Urinary bladder (tissue), 3 donors: ENCODE data around the genes PPP1R14D, DLL4 and CHAC1.

- PRO-cap, result no peak
- RAMPAGE, long total RNA, result no peak
These were observed 15.3 kb downstream of the CCDC32 start for GRCh38 chr15:40549165-40550384.

GRCh38 chr15:40649932-40650428 lies 45.0 kb upstream of the RAD51 start:
- PRO-cap, result no peak
- RAMPAGE, long total RNA, result no peak

GRCh38 chr15:40828536-40829536 lies at the start of gene PPP1R14D:
Gene PPP1R14D, minus strand, starts transcription at chr15:40828708.
- PRO-cap, result no peak
- RAMPAGE, long total RNA, result no peak

GRCh38 chr15:40856714-40857606 lies 13.1 kb downstream of the SPINT1 start:
- PRO-cap, result no peak
- RAMPAGE, long total RNA, result no peak

DNA sequence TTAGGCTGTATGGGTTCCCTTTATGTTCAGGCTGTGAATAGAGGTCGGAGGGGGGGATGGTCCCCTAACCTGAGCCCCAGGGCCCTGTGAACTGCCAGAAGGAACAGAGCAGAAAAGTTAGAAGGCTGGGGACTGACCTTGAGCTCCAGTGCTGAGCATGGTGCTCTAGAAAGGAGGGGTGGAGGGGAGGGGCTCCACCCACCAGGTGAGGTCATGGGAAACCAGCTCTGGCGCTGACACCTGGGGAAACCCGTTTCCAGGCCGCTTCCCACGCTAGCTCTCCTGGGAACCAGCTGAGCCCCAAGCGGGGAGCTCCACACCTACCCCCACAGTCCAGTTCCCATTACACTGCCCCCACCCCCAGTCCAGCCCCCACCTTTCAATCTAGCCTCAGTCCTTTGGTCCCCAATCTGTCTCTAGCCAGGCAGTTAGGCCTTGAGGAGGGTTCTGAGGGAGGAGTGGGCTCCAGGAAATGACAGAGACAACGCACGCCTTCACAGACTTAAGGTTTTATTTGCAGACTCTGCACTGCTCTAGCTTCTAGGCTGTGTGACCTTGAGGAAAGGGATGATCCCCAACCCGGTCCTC lies 2.2 kb downstream of the RHOV start:
- PRO-cap, result no peak
- RAMPAGE, long total RNA, result no peak

GRCh38 chr15:40904594-40905142 lies 10.4 kb downstream of the VPS18 start:
- PRO-cap, result no peak
- RAMPAGE, long total RNA, result no peak

DNA sequence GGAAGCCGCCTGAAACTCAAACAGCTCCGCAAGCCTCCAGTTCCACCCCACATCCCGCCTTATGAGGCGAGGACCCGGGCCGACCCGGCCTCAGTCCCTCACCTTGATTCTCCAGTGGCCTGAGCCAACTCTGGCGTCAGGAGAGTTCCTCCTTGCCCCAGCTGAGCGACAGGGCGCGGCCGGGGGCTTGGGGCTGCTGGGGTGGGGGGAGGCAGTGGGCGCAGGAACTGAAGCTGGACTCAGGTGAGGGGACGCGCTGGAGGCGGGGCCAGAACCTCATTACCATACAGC lies 971 bp upstream of the DLL4 start:
- PRO-cap, result no peak
- RAMPAGE, long total RNA, result no peak

DNA sequence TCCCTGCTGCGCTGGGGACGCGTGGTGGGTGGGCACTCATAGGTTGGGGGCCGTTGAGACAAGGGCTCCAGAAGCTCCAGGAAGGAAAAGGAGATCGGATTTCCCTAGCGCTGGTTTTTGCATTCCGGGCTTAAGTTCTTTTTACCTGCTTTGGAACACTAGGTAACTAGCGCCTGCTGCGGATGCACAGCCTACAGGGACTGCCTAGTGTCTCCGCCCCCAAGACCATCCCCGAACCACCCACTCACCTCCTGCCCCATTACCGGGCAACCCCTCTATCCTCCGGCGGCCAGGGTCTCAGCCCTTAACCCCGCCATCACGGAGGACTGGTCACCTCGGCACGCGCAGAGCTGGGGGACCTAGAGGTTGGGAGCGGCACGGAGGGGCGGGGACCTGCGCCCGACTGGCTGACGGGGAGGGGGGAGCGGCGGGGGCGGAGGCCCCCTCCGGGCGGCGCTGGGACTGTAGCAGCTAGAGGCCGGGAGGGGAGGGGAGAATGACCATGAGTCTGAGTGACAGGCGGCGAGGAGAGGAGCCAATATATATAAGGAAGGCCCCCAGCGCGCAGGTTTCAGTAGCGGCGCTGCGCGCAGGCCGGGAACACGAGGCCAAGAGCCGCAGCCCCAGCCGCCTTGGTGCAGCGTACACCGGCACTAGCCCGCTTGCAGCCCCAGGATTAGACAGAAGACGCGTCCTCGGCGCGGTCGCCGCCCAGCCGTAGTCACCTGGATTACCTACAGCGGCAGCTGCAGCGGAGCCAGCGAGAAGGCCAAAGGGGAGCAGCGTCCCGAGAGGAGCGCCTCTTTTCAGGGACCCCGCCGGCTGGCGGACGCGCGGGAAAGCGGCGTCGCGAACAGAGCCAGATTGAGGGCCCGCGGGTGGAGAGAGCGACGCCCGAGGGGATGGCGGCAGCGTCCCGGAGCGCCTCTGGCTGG lies at the start of gene DLL4:
TSS of gene DLL4 (plus strand) at position 574 of the 935 bp plus-strand sequence.
- PRO-cap, result bidirectional peak, plus-strand start at position 574 of the sequence, minus-strand start at position 352 of the sequence
- RAMPAGE, long total RNA, result no peak

DNA sequence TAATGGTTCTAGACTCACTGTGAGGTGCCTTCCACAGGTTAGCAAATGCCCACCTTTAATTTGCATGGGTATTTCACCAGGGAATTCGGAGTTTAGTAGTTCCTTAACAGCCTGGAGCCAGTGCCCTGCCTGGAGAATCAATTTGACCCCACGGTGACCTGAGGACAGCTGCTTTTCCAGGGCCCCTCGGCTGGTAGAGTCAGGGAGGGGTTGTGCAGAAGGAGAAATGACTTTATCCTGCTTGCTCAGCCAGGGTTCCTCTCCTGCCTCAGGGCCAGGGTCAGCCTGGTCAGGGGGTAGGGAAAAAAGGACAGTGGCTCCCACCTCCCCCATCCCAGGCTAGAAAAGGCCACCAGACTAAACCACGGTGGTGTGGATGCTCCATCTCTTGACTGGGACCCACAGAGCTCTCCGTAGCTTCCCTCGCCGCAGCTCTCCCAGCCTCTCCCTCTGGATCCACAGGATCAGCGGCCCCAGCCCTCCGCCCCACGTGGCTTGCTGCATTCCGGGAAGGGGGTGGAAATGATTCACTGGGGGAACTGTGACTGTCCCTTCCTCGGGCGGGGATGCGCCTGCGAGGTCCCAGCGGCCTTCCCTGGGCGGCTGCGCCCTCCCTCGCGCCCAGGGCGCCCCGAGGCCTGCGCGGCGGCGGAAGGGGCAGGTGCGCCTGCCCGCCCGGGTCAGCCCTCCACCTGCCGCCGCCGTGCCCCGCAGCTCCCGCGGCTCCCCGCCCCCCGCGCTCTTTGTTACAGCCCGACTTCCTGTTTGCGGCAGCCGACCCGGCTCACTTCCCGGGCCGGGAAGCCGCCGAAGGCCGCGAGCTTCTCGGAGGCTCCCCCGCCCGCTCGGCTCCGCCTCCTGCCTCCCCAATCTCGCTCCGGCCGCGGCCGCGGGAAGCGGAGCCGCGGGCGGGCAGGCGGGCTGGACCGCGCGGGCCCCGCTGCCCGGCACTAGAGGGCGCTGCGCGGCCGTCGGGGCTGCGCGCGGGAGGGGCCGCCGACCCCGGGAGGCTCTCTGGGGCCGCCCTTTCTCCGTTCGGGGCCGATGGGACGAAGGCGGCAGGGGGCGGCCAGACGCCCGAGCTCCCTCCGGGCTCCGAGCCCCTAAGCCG lies 11.8 kb upstream of the CHAC1 start:
- PRO-cap, result bidirectional peak, plus-strand start at position 552 of the sequence, minus-strand start at position 450 of the sequence; bidirectional peak, plus-strand start at position 1,044 of the sequence, minus-strand start at position 847 of the sequence
- RAMPAGE, long total RNA, result no peak

GRCh38 chr15:40953350-40953644 lies at the start of gene CHAC1:
Gene CHAC1, plus strand, starts transcription at chr15:40953471.
- PRO-cap, result bidirectional peak, plus-strand start at chr15:40953475, minus-strand start at chr15:40953252
- RAMPAGE, long total RNA, result no peak

- PRO-cap, result no peak
- RAMPAGE, long total RNA, result no peak
These were observed 754 bp downstream of the CHAC1 start for GRCh38 chr15:40953645-40954804.

DNA sequence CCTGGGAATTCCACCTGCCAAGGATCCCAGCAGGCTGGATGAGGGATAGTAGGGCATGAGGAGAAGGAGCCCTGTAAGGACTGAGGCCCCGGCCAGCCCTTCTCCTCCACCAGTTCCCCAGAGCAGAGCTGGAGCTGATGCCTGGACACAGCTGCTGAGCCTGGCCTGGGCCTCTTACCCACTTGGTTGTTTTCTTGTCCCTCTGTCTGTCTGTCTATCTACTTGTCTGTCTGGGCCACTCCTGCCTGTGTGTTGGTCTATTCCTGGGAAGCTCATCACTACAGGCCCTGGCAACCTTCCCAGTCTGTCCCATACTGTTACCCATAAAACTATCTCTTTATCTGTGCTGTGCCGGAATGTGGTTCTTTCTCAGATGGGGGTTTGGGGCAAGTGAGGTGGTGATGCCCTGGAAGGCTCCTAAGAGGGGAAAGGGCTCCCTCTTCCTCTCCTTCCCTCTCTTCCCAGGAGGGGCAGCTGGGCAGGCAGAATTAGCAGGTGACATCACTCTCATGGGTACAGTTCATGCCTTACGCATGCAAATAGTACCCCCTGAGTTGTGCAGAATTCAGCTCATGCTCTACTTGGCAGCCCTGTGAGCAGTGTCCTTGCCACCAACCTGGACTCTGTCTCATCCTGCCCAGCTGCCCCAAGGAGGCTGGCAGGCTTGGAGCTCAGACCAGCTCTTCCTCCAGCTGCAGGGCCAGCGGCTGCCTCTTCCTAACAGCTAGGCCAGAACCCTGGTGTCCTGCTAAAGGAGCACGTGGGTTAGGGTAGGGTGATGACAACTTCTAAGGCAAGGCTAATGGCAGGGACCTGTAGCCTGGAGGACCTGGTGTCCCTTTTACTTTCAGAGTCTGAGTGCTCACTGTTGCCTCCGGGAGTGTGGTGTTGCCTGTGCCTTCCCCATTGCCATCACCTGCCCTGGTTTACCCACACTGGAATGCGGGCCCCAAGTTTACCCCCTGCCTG lies 3.2 kb downstream of the CHAC1 start:
- PRO-cap, result no peak
- RAMPAGE, long total RNA, result no peak

DNA sequence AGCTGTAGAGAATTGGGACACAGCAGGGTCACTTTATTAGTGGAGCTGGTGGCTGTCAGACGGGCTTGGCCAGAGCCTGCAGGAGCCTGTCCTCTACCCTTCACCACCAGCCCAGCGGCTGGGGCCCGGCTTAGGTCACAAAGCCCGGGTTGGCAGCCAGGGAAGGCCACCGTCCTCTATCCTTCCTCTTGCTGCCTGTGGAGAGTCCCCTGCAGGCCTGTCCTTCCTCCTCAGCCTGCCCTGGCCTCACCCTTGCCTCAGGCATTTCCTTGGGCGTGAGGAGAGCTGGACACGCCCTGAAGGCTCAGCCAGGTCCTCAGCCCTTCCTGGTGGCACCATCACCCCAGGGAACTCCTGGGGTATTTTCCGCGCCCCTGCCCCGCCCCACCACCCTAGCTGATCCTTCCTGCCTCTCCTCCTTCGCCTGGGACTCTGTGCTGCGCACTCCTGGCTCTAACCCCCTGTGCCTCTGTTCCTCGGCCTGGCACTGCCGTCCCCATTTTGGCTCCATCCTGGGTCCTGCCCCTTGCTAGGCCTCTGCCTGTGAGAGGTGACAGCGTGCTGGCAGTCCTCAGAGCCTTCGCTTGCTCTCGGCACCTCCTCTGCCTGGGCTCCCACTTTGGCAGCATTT lies 7.7 kb downstream of the CHAC1 start:
- PRO-cap, result no peak
- RAMPAGE, long total RNA, result no peak

DNA sequence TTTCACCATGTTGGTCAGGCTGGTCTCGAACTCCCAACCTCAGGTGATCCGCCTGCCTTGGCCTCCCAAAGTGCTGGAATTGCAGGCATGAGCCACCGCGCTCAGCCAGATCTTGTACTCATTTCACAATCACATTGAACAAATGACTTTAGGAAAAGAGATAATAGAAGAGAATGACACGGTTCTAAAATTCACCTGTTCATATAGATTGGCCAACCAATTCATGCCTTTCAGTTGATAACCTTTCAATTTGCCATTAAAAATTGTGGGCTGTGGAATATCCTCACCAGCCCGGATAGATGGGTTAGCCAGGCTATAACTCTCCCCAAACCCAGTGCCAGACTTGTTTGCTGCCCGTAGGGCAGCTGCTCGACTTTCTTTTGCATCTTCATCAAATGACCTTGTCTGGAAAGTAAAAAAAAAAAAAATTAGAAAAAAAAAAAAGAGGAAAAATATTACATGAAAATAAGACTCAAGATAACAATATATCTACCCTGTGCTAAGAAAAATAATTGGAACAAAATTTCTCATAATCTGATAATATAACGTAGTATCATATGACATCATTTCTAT lies 44.3 kb downstream of the INO80 start:
- PRO-cap, result no peak
- RAMPAGE, long total RNA, result no peak

GRCh38 chr15:41103282-41103609 lies 12.8 kb downstream of the INO80 start:
- PRO-cap, result no peak
- RAMPAGE, long total RNA, result no peak

- PRO-cap, result no peak
- RAMPAGE, long total RNA, result no peak
These were observed 10.3 kb downstream of the CHP1 start for GRCh38 chr15:41241147-41242011.

DNA sequence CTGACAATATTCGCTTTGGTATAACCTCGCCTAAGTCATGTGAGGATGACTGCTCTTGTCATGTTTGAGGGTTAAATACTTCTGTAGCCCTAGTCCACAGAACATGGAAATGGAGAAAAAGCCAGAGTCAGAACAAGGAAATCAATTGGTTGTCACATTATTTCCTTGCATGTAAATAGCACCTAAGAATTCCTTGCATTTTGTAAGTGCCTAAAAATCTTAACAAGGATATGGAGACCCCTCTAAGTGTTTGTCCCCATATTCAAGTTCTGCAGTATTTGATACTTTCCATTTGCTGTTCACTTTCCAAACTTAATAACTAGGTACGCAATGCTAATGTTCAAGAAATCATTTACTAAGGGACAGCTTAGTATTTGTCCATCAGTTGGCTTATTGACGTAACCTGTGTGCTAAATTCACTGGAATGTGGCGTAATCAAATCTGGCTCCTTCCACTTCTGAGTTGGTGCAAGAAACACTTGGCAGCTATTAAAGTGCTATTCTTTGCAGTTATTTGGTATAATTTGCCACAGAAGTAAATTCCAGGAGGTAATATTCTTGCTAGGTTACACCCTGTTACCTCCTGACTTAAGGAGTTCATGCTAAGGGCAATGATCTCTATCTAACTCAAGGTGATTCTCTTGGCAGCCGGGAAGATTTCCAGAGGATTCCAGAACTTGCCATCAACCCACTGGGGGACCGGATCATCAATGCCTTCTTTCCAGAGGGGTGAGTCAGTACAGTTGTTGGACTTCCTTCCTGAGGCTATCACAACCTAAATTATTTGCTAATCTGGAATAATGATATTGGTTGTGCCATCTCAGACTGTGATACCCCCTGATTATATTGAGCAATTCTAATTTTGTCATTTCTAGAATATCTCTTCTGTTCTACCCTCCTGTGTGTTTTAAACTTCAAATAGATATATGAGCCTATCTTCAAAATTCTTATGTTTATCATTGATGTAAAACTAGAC lies 25.5 kb downstream of the CHP1 start:
- PRO-cap, result no peak
- RAMPAGE, long total RNA, result no peak

DNA sequence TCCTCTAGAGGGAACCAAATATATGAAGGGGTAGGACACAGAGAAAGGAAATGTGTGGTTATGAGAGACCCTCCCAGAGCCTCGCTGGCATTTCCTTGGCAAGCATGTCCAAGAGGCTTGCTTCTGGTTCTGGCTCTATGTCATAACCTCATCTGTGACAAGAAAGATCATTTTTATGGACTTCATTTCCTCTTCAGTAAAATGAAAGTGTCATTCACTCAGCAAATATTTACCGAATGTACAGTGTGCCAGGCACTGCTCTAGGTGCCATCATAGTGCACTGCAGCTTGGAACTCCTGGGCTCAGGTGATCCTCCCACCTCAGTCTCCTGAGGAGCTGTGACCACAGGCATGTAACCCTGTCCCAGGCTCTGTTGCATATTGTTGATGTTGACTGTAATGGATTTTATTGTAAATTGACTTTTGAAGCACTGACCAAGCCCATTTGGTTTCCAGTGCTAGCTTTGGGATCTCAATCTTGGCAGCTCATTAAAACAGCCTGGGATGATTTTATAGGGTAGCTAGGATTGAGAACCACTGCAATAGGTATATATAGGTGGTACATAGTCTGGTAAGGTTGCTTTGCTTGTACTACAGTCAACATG lies 18.7 kb upstream of the ITPKA start:
- PRO-cap, result no peak
- RAMPAGE, long total RNA, result no peak

GRCh38 chr15:41512470-41512928 lies 1.1 kb downstream of the LTK start:
- PRO-cap, result no peak
- RAMPAGE, long total RNA, result no peak

DNA sequence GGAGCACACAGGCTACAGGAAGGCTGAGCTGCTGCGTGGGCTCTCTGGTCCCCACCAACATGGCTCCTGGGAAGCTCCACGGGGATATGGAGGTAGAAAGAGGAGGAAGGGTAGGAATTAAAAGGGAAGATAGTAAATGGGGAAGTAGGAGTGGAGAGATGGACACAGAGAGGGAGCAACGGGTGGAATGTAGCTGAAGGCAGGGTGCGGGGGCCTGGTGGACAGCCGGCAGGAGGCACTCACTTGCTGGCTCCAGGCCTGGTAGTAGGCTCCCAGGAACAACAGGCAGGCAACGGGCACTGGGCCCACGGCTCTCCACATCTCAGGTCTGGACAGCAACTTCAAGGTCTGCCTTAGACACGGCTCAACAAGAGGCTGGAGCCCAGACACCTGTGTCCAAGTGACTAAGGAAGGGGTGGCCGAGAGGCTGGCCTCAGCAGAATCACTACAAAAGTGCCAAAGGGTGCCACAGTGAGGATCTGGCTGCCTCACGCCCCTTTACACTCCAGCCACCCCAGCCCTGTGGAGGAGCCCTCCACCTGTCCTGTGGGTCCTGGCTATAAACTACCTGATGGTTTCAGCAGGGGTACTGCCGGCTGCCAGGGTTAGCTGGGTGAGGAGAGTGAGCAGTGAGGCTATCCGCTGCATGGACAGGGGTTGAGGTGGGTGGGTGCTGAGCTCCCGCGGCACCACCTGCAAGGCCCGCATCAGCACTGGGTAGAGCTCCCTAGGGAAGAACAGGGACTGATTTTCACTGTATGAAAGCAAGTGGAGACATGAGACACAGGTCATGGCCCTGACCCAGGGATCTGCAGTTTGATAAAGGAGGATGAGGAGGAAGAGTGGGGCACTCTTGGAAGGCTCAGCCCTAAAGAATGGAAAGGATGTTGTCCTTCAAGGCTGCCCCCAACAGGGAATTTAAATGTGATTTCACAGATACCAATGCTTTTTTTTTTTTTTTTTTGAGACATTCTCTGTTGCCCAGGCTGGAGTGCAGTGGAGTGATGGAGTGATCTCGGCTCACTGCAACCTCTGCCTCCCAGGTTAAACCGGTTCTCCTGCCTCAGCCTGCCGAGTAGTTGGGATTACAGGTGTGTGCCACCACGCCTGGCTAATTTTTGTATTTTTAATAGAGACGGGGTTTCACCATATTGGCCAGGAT lies 10.3 kb upstream of the LTK start:
- PRO-cap, result no peak
- RAMPAGE, long total RNA, result no peak